ENCODE results near the genes ANKRD62 and AFG3L2.

DNA sequence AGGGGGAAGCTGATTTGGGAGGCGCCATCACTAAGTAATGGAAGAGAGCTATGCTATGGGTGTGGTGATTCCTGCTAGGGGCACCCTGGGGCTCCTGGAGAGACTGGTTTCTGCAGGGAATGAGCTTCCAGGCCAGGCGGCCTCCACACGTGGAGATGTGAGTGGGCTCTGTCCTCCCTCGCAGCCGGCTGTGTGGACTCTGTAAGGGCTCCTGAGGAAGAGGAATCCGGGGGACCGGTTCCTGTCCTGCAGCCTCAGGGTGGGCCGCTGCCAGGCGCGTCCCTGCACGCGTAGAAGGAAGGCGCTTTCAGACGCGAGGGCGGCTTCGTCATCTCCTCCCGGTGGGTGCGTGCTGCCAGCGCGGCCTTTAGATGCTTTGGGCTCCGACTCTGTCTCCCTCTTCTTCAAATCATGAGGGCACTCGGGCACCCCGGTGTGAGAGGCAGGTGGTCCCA, 55.5 kb upstream of the ANKRD62 start:
- PRO-cap = no peak
- RRBS = 71% methylated on average over 10 of the region's 24 CpGs

DNA sequence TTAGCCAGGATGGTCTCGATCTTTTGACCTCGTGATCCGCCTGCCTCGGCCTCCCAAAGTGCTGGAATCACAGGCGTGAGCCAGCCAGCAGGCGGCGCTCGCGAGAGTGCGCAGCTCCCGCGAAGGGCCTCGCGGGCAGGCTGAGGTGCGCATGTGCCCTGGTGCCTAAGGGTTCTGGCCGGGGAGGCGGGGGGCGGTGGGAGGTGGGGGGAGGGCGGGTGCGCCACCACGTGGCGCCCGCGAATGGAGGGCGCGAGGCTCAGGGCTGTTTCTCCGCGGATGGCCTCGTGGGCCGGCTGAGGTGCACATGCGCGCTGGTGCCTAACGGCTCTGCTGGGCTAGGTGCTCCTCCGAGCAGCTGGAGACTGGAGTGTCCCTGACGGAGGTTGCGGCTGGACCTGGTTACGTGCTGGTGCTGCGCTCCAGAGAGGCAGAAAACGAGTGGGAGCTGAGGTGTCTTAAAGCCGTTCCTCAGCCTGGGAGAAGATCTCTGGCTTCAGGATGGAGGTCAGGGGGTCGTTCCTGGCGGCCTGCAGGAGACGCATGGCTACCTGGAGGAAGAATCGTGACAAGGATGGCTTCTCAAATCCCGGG, at the start of gene ANKRD62:
TSS of gene ANKRD62 (plus strand) at position 327 of the 594 bp plus-strand sequence.
- PRO-cap = no peak
- RRBS = no CpG with 5 or more reads among the region's 45 CpGs

DNA sequence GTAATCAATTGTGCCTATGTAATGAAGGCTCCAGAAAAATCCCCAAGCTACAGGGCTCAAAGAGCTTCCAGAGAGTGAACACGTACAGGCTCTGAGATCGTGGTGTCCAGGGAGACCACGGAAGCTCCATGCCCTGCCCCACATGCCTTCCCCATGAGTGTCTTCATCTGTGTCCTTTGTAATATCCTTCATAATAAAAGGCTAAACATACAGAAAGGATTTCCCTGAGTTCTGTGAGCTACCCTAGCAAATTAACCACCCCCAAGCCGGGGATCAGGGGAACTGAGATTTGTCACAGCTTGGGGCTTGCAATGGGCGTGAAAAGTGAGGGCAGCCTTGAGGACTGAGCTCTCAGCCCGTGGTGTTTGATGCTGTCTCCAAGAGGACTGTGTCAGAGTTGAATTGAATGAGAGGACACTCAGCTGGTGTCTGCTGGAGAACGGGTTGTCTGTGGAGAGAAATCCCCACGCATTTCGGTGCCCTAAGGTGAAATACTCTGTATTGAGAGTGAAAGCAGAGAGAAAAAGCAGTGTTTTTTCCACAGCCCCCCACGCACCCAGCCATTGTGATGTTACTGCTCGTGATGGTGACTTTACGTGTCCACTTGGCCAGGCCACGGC, 25.4 kb upstream of the TUBB6 start:
- PRO-cap = bidirectional peak, plus-strand start at position 191 of the sequence, minus-strand start at position 76 of the sequence
- RRBS = no CpG with 5 or more reads among the region's 13 CpGs

DNA sequence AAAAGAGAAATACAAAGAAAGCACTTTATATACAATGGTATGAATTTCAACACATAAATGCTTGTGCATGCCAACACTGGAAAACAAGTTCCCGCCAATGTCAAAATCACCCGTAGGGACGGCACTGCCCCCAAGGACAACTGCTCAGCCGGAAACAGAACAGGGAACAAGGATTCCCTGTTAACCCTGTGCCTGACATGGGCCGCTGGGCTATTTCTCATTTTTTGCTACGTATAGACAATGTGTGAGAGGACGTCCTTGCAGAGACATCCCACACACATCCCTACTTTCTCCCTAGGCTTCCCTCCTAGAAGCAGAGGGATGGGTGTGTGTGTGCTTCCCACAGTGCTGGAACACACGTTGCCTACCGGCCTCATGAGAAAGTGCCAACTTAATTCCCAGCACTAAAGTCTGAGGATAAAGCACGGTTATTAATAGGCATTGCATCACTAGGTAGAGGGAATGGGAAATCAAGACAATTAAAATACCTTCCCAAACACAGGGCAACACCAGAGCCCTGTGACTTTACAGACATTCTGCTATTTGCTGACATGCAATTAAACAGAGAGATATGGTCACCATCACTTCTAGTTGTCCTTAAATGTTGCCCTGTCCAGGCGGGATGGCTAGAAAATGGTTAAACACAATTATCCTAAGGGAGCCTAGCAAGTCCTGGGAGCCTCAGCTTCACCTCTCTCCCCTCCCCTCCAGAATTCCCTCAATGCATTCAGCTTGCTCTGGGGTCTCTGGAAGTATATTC, 14.3 kb downstream of the AFG3L2 start:
- PRO-cap = no peak
- RRBS = no CpG with 5 or more reads among the region's 11 CpGs

DNA sequence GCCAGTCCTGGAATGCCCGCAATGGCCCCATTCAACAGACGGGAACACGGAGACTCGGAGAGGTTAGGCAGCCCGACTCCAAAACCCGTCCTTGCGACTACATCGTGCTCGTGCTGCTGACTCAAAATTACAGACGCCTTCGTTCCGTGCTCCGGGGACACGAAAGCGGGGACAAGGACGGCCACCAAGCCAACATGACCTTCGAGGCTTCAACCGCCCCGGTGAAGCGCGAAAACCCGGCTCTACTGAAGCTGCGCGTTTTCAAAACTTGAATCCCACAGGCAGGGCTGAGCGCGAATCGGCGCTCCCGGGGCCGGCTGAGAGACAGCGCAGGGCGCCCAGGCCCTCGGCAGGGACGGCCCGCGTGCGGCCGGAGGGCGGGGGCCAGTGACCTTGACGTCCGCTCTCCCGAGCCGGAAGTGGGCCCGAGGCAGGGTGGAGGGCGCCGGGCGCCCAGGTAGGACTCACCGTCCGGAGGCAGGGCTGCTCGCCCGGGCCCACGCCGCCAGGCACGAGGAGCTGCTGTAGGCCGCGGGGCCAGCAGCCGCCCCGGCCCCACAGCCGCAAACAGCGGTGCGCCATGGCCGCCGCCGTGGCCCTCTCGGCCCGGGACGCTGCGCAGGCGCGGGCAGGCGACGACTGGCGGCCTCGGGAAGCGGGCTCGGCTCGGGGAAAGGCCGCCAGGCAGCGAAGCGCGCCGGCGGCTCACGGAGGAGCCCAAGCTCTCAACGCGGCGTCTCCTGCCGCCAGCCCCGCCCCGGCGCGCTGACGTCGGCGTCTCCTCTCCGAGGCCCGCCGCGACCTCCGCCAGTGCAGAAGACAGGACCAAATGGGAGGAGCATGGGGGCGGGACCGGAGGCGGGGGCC, at the start of gene AFG3L2:
TSS of gene AFG3L2 (minus strand) at position 727 of the 867 bp plus-strand sequence.
- PRO-cap = bidirectional peak, plus-strand start at position 105 of the sequence, minus-strand start outside the sequence; bidirectional peak, plus-strand start at position 287 of the sequence, minus-strand start at position 223 of the sequence; bidirectional peak, plus-strand start at position 467 of the sequence, minus-strand start at position 366 of the sequence; bidirectional peak, plus-strand start outside the sequence, minus-strand start at position 709 of the sequence
- RRBS = under 1% methylated on average over 74 of the region's 103 CpGs

DNA sequence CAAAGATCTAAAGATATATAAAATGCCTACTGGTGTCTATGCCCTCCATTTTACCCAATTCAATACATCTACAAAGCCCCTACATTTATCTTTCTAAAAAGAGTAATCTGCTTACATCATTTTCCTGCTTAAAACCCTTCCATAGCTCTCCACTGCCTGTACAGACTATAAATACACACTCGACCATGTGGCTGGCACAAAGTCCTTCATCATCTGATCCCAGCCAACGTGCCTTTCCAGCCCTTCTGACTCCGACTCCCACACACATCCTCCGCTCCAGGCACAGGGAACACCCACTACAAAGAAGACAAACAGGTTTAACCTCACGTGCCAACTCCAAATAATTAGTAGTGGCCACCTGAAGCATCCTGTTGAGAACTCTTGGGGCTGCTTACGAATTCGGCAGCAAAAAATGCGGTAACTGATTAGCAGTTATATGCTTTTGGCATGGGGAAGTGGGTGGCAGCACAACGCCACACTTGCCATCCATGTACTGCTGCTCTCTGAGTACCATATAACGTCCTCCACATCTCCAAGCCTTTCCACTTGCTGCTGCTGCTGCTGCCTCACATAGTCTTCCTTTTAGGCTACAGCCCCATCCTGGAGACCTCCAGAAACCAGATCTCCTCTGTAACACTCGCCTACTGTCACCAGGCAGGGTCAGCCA, 12.1 kb downstream of the SPIRE1 start:
- PRO-cap = no peak
- RRBS = no CpG with 5 or more reads among the region's 11 CpGs

GRCh38 chr18:12903882-12904459, 19.9 kb upstream of the PTPN2 start:
- PRO-cap = no peak
- RRBS = no CpG with 5 or more reads among the region's 7 CpGs

GRCh38 chr18:12990598-12991201, 462 bp upstream of the CEP192 start:
- PRO-cap = bidirectional peak, plus-strand start at chr18:12991417, minus-strand start at chr18:12991145
- RRBS = 1% methylated on average over 8 of the region's 30 CpGs

- PRO-cap = no peak
- RRBS = no CpG with 5 or more reads among the region's 18 CpGs
Measured at GRCh38 chr18:13165542-13166439, 52.8 kb upstream of the LDLRAD4 start.

DNA sequence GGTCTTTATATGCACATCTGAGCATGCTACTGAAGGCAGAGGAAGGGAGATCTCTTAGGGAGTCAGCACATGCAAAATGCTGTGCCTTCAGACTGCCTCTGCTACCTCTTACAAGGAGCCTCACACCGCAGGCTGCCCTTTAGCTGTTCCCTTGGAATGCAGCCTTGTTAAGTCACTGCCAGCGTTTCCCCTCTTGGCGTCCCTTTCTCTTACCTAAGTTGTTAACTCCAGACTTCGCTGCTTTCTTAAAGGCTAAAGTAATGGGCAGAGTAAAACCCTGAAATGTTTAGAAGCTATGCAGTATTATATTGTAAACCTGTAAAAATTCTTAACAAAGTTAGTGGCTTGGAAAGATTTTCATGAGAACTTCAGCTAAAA, 49.8 kb downstream of the LDLRAD4 start:
- PRO-cap = no peak
- RRBS = no CpG with 5 or more reads among the region's 4 CpGs

DNA sequence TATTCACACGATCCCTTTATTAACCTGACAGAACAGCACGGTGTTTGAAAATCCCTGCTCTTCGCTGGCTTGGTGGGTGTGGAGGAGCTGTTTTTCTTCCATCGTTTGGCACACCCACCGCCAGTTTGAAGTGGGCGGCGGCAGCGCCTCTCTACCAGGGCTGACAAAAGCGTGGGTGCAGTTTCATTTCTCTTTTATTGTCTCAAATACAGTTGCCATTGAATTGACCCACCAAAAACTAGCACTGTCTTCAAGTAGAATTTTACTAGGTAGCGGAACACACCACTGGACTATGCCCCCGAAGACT, 60.6 kb downstream of the LDLRAD4 start:
- PRO-cap = no peak
- RRBS = no CpG with 5 or more reads among the region's 11 CpGs

GRCh38 chr18:13313033-13313851, 94.7 kb downstream of the LDLRAD4 start:
- PRO-cap = no peak
- RRBS = no CpG with 5 or more reads among the region's 22 CpGs

DNA sequence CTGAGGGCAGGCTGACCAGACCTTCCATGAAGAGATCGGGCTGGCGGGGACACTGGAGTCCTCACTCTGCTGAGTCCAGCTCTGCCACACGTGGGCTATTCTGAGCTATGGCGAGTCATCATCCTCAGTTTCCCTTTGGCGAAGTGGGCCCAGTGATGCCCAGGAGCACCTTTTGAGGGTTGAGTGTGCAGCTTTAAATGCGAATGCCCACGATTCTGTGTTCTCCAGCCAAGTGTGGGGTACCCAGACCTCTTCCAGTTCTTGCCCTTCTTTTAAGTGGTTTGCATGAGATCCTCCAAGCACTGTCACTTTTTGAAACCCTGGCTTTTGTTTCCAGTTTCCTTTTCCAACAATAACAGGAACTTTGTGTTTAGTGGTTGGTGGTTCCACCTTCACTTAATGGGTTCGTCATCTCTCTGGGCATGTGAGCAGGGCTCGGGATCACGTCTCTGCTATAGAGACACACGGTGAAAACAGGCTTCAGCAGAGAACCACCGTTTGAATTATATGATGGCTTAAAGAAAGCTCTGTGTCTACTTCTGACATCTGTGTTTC, 197.6 kb downstream of the LDLRAD4 start:
- PRO-cap = no peak
- RRBS = no CpG with 5 or more reads among the region's 12 CpGs

DNA sequence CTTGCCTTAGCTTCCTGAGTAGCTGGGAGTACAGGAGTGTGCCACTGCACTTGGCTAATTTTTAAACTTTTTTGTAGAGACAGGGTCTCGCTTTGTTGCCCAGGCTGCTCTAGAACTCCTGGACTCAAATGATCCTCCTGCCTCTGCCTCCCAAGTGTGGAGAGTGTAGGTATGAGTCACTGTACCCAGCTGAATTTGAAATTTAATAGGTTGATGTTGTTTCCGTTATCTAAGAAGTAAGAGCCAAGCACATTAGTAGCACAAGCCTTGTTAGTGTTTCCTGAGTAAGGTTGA, 216.9 kb downstream of the LDLRAD4 start:
- PRO-cap = no peak
- RRBS = no CpG with 5 or more reads among the region's 2 CpGs

GRCh38 chr18:13520196-13520646, 206.1 kb downstream of the FAM210A start:
- PRO-cap = no peak
- RRBS = no CpG with 5 or more reads among the region's 8 CpGs

GRCh38 chr18:13541364-13541807, 185.0 kb downstream of the FAM210A start:
- PRO-cap = no peak
- RRBS = no CpG with 5 or more reads among the region's 5 CpGs

- PRO-cap = no peak
- RRBS = no CpG with 5 or more reads among the region's 17 CpGs
Measured at GRCh38 chr18:13566756-13567493, 159.4 kb downstream of the FAM210A start.

GRCh38 chr18:13612884-13613443, 113.4 kb downstream of the FAM210A start:
- PRO-cap = no peak
- RRBS = no CpG with 5 or more reads among the region's 1 CpG

DNA sequence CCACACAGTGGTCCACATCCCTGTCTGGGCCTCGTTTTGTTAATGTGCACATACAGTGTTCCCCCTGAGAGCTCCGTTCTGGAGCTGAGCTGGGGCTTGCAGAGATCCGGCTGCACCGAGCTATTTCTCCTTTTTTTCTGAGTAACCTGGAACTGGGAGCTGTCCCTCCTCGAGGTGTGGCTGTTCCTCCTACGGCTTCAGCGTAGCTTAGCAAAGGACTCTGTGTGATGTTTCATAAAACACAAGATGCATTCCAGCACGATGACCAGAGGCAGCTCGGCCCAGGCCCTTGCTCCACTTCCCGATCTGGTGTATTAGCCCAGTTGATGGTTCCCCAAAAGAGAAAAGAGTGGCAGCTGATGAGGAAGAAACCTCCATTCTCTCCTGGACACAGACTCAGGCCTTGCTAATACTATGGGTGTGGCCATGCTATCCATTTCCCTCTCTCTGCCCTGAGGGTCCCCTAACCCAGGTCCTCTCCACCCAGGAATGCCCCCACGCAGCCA, 103.0 kb downstream of the FAM210A start:
- PRO-cap = no peak
- RRBS = no CpG with 5 or more reads among the region's 11 CpGs

DNA sequence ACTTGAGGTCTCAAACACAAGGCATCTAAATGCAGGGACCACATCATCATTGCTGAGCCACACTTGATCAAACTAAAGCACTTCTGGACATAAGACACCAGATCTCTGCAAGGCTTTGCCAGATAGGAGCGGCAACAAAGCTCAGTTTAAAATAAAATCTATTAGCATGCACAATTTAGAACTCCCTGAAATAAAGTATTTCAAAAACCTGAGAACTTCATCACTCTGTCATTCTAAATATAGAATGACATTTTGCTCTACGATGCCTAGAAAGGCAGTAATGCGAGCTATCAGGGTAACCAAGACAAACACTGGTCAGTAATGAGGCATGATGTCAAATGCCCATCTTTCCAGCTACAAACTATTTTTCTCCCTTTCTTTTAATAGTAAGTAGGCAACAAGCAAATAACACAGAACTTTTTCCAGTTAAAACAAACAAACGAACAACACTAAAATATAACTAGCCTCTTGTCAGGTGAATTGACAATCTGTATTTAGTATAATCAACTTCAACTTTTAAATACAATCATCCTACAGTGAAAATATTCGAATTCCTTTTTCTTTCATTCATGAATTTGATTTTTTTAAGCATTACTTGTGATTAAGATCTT, 47.4 kb downstream of the FAM210A start:
- PRO-cap = no peak
- RRBS = no CpG with 5 or more reads among the region's 5 CpGs

All from MCF 10A (cell line).